Foreskin fibroblast (primary cell): ENCODE measurements around a stretch of chr13.

GRCh38 chr13:113856578-113857196, 7.2 kb downstream of the GAS6 start:
- RRBS: no CpG with 5 or more reads among the region's 13 CpGs

- RRBS: no CpG with 5 or more reads among the region's 21 CpGs
These were observed 17.3 kb downstream of the C13orf46 start for GRCh38 chr13:113956343-113957151.

- RRBS: no CpG with 5 or more reads among the region's 49 CpGs
These were observed 4.9 kb upstream of the C13orf46 start for GRCh38 chr13:113978404-113979586.

GRCh38 chr13:114024379-114025112, 50.7 kb upstream of the C13orf46 start:
- RRBS: 97% methylated on average over 4 of the region's 43 CpGs

DNA sequence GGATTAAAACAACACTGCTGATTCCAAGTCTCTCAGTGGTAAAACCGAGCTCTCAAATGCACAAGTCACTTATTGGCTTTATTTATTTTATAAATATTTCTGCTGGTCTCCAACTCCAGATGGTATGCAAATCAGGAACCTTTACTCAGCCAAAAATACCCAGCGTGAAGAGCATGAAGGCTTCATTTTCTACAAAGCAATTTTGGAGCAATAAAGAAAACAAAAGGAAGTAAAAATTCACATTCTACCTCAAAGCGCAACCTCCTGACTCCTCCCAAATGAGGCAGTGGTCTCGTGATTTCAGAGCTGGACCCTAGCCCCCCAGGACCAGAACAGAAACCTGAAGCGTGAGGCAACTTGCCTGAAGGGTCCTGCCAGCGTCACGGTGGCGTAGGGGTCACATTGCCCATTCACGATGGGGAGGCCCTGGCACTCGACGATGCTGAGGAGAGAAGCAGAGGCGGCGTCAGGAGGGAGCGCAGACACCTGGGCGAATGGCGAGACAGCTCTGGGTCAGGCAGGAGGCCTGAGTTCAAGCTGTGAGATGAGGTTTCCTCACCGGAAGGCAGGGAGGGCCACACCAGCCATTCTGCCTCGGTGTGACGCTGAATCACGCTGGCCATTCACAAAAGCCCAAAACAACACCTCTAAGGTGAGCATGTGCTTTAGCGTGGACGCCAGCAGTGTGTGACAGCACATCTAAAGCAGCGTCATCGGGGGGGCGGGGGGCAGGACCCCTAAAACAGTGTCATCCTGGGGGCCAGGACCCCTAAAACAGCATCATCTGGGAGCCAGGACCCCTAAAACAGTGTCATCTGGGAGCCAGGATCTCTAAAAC, 53.8 kb upstream of the C13orf46 start:
- RRBS: no CpG with 5 or more reads among the region's 25 CpGs

- RRBS: no CpG with 5 or more reads among the region's 23 CpGs
These were observed 73.4 kb upstream of the C13orf46 start for GRCh38 chr13:114047141-114047830.

GRCh38 chr13:114048971-114049700, 75.3 kb upstream of the C13orf46 start:
- RRBS: 89% methylated on average over 3 of the region's 31 CpGs

DNA sequence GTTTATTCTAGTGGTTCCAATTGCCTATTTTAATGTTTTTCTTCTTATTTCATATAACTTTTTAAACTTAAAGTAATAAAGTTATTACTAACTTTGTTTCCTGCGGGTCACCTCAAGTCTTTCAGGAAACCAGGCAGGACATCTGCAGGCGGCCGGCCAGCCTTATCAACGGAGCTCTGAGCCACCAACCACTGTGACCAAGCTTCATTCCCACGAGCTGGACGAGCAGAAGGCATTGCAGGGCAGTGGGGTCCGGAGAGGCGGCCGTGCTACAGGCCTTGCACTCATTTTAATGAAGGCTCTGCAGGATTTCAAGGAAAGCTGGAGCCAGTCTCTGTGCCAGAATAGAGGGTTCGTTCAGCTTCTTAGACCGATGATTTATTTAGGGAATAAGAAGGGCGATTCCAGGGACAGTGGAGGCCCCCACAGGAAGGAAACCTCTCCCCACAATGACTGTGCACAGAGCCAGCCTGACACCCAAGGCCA, 75.2 kb downstream of the RASA3 start:
- RRBS: 30% methylated on average over 2 of the region's 12 CpGs

GRCh38 chr13:114148151-114149155, 16.0 kb upstream of the RASA3 start:
- RRBS: no CpG with 5 or more reads among the region's 26 CpGs

GRCh38 chr13:114150854-114151342, 18.5 kb upstream of the RASA3 start:
- RRBS: no CpG with 5 or more reads among the region's 8 CpGs

DNA sequence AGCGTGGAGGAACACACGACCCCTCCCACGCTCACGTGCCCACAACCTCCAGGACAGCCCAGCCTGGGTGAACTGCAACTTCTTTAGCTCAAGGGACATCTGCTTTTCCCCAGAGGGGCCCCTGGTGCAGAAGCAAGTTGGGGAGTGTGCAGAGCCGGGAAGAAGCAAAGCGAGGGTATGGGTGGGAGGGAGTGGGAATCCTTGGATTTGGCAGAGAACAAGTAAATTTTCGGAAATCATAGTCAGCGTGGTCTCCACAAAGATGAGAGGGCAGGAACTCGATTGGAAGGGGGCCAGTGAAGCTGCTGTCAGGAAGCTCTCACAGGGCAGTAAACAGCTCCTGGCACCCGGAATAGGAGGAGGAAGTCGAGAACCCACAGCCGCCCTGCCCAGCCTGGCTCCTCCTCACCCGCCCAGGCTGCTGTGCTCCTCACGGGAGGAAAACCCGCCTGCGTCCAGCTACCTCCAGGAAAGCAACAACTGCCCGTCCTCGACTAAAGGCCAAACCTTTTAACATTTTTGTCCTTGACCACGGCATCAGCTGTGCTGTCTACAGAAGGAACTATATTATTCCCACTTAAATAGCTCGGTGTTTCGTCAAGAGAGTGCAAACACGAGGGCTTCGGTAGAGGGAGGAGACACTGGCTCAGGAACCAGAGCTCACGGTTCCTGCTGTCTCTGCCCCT, 17.2 kb upstream of the CFAP97D2 start:
- RRBS: no CpG with 5 or more reads among the region's 24 CpGs

- RRBS: no CpG with 5 or more reads among the region's 7 CpGs
These were observed 4.5 kb upstream of the CDC16 start for GRCh38 chr13:114230144-114230554.

DNA sequence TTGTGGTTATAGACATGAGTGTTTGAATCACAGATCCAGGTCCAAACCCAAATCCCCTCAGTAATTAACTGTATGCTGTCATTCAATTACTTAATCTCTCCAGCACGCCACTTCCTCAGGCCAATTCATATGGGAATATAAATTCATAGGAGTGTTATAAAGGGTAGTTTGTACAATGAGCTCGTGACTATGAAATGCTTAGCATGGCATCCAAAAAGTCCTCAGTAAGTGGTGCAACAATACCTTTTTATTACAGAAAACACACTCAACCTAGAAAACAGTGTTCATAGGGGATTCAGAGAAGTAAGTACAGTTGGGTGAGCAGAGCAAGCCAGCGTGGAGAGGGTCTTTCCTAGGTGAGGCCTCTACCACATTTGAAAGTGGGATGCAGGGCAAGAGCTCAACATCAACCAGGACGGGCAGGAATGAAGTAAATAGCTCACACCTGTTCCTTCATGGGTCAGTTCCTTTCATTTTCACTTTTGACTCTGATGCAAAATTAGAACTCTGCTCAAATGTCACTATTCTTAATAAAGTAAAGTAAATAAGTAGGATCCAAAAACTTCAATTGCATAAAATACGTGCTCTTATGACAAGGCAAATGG, 19.9 kb downstream of the CHAMP1 start:
- RRBS: no CpG with 5 or more reads among the region's 5 CpGs